Sternocleidomastoid (tissue), 1 donor: ENCODE measurements around the gene GPR158.

DNA sequence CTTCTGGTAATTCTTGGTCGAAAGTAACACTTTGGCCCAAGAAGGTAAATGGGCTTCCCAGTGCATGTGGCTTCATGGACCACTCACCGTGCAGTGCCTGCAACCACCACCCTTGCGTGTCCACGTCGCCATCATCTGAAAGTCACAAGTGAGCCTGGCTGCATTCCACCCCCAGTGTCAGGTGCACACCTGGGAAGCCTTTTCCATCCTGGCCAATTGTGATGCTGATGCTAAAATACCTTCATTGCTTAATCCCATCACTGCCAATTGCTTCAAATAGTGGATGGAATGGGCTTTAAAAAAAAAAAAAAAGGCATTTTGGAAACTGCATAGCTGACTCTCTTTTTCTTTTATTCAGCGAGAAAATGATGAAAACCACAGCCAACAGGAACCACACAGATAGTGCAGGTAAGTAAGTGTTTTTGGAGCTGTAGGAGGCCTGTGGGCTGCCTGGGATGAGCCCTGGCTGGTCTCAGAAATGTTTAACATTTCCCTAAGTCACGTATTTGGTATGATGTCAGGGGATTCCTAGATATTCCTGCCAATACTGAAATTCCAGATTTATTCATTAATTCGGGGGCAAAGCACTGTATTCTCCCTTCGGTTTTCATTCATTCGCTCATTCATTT, 228.8 kb downstream of the ARHGAP21 start:
- PRO-cap = no peak

GRCh38 chr10:24512845-24513482, 210.7 kb downstream of the ARHGAP21 start:
- PRO-cap = no peak

GRCh38 chr10:24591027-24591839, 132.5 kb downstream of the ARHGAP21 start:
- PRO-cap = no peak

GRCh38 chr10:24722165-24722428, 1.6 kb downstream of the ARHGAP21 start:
- PRO-cap = no peak

- PRO-cap = bidirectional peak, plus-strand start at chr10:24722840, minus-strand start at chr10:24722744
Observed at GRCh38 chr10:24722497-24723019, 1.1 kb downstream of the ARHGAP21 start.

DNA sequence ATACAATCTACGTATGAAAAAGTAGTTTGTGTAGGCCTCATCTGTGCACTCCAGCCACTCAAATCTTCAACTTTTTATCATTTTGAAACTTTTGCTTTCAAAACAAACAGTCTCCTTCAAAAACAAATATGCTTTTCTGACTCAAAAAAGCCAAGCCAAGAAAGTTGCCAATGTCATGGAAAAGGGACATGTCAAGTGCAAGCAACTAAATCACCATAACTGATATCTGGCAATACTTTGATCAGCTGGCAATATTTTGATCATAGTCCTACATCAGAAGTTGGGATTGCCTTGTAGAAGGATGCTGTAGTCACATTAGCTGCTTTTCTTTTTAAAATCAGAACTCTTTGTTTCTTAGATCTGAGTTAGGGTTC, 13.2 kb downstream of the THNSL1 start:
- PRO-cap = no peak

DNA sequence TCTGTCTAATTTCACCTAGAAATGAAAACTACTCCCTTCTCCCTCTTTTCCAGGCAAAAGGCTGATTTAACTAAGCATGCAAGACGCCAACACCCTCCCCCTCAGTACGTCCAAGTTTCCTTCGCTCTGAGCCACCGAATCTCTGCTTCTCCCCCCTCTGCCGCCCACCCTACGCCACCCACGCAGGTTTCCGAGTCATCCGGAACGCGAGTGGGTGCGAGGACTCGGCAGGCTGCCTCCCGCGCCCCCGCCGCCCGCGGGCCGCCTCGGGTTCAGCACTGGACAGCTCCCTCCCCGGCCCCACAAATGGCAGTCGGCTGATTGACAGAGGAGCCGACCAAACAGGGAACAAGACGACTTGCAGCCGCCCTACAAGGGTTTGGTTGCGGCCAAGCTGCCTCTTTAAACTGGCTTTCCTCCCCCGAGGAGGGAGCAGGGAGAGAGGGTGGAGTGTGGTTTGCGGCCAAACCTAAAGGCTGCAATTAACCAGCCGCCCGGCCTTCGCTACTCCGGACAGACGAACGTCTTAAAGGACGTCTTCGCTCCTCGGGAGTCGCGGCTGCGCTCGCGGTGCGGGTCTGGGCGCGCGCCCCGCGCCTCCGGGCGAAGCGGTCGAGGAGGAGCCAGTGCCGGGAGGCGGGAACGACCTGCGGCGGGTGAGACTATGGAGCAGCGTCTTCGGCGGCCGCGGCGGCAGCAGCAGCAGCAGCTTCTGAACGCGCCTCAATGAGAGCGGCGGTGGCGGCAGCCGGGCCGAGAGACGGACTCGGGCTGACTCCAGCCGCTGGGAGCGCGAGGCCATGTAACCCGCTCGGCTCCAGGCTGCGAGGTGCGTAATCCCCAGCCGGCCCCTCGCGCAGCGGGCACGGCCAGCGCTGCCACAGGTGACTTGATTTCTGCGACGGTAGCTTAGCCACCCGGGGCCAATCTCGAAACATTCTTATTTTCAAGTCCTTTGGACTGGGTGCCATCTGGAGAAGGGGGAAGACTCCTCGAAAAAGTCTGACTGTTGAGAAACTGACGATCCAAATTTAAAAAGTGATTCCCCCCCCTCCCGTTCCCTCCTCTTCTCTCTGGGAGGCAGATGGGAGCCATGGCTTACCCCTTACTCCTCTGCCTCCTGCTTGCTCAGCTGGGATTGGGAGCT, at the start of gene GPR158:
Gene GPR158 (plus strand): TSS at position 665 of the 1,147 bp plus-strand sequence.
- PRO-cap = no peak

DNA sequence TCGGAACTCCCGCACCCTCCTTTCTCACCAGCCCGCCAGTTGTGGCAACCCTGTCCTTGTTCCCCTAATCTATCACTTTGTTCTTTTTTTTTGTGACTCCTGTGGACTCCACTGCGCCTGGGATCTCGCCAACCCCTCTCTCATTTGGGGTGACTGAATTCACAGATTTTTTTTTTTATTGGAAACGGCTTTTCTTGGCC, 4.5 kb upstream of the GAD2 start:
- PRO-cap = no peak

DNA sequence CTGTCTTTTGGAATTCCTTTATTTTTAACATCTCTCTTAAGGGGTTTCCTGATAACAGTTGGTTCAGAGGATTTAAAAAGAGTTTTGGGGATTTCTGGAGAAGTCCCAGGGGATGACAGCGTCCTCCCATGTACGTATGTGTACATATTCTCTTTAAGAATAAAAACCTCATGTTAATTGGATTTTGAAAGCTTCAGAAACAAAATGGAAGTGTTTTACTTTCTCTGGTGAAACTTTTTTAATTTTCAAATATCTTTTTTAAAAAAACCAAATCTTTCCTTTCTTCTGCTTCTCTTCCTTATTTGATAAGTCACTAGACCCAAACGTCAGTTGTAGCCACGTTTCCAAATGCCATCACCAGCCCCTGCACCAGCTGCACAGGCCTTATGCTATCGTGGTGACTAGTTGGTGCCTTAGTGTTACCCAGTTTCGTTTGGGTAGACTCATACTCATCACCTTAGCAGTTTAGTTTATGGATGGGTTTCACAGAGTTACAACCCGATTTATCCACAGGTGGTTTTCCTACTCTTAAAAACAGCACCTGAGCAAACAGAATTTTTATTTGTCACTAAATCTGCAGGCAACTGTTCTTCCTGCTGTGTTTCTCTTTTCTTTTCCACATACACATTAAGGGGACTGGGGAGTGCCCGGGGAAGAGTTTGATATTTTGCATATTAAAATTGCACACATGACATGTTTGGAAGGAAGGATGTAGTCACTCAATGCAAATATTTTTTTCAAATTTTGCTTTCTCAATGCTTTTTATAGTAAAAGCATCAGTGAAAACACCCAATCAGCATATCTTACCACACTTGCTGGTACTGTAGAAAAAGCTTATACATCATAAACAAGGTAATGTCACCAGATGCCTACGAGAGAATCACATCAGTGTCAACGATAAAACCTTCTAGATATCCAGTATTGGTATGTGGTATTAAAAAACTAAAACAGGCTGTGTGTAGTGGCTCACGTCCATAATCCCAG, 41.6 kb downstream of the PDSS1 start:
- PRO-cap = no peak

- PRO-cap = no peak
Observed at GRCh38 chr10:27023466-27023822, 76.8 kb downstream of the ANKRD26 start.

- PRO-cap = no peak
Observed at GRCh38 chr10:27060243-27060771, 40.0 kb downstream of the ANKRD26 start.

DNA sequence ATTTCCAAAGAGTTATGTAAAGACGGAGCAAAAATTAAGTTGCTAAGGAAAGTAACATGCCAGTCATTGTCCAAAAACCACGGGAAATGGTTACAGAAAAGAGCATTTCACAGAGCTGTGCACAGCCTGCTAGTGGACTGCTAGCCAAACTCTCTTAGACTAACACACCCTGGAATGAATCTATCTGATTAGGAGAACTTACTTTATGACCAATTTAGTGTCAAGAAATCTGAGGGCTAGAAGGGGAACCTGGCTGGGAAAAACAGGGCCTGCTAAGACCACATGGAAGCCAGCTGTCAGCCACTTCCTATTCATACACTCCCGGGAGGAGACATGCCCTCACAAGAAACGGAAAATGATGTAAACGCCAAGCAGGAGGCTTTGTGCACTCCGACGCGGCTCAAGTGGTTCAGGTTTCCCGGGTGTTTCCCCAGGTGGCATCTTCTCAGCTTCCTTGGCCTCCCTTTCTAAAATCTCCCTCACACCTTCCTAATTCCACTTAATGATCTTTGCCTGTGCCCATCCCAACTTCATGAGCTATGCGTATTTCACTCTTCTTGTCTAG, 54.7 kb downstream of the MPP7 start:
- PRO-cap = no peak

DNA sequence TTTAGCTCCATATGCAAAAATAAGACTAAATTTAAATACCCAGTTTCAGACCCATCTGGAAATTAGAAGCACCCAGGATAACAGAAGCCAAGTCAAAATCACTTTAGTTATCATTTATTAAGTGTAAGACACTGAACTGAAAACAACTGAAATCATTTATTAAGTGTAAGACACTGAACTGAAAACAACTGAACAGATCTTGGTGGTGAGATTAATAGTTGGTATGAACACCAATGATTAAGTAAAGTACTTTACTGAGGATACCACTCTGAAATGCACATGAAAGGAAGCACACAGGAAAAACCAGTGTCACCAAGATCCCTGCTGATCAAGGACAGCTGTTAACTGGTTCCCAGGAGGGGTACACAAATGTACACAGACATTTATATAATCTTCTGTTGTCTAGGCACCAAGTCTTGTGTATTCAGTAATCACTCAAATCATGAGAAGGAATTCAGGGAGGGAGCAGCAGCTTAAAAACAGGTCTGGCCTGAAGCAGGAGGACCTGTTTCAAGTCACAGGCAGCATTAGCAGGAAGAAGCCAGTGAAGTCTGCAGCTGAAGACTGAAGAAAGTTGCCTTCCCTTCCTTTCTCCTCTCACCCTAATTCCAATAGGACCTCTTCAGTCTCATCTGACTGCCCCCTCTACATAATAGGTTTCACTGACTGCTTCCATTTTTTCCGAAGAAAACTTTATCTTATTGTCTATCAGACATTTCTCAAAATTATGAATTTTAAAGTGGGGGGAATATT, 18.8 kb downstream of the MPP7 start:
- PRO-cap = no peak

DNA sequence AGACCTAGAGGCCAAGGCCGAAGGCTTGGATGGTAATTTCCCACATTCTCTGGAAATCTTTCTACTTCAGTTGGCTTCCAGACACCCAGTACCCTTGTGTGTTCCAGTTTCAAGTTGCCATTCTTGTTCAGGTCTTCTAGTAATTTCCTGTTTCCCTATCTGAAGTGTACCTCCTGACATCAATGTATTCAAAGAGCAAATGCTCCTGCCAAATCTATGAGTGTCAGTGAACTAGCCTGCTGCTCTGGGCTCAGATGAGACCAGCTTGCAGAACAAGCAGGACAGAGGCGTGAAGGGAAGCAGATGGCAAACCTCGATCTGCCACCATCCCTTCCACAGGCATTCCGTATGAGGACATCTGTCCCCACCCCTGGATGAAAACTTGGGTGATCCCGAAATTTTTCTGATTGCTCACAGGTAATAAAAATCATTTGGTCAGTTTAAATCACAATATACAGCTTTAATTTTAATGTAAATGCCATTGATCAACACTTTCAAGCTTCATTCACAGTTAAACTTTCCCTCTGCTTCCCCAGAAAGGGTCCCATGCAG, 4.4 kb upstream of the MPP7 start:
- PRO-cap = no peak

- PRO-cap = no peak
Observed at GRCh38 chr10:28327453-28327954, 24.6 kb upstream of the MPP7 start.

GRCh38 chr10:28559985-28560958, 27.4 kb downstream of the WAC start:
- PRO-cap = no peak

DNA sequence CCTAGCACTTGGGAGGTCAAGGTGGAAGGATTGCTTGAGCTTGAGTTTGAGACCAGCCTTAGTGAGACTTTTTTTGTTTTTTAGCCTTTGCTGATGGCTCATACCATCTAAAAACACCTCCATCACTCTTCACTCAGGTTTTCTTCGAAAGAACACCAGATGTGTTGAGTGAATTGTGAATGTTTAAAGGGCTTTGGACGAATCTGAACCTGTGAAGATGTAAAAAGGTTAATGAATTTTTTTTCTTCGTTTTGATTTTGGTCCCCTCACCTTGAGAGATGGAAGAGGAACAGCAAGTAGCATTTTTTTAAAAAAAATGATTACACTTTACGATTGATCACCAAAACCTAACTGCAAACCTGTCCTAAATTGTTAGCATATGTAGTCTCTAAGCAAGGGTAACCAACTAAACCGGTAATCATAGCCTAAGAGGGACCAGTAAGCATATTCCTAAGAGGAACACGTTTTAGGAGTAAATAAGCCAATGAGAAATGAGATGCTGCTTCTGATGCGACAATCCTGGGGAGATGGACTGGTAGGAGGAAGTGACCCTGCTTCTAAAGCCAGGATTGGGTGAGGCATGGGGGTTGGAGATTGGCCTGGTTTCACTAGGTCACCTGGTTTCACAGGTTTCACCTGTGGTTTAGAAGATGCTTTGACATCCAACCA, 53.2 kb upstream of the BAMBI start:
- PRO-cap = no peak

GRCh38 chr10:28678791-28679731, 1.7 kb downstream of the BAMBI start:
- PRO-cap = no peak

DNA sequence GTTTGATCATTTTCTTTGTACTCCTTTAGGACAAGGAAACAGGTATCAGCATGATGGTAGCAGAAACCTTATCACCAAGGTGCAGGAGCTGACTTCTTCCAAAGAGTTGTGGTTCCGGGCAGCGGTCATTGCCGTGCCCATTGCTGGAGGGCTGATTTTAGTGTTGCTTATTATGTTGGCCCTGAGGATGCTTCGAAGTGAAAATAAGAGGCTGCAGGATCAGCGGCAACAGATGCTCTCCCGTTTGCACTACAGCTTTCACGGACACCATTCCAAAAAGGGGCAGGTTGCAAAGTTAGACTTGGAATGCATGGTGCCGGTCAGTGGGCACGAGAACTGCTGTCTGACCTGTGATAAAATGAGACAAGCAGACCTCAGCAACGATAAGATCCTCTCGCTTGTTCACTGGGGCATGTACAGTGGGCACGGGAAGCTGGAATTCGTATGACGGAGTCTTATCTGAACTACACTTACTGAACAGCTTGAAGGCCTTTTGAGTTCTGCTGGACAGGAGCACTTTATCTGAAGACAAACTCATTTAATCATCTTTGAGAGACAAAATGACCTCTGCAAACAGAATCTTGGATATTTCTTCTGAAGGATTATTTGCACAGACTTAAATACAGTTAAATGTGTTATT, 4.8 kb downstream of the BAMBI start:
- PRO-cap = no peak

DNA sequence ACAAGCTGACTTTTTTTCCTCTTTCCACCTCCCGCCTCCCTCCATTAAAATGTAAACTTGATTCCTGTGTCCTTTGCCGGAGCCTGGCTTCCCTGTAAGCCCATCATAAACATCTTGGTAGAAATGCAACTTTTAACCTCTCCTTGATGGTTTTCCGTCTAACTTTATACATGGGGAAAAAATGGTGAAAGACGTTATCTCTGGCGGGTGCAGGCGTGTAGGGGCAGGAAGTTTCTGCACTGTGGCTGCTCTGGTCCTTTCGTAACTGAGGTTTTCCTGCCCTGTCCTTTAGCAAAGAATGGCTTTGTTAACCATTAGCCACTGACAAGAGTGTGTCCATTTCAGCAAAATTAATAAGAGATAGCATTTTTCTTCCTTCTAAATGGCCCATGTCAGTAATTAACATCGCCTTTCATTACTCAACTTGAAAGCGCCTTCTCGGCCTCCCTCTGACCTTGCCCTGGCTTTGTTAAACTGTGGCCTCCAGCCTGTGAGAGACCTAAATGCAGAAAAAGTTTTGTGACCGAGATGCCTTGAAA, 130.8 kb downstream of the BAMBI start:
- PRO-cap = no peak